ENCODE measurements around a stretch of chr5.

GRCh38 chr5:160486333-160487029 lies 64.8 kb downstream of the PTTG1 start:
- PRO-cap = no peak

DNA sequence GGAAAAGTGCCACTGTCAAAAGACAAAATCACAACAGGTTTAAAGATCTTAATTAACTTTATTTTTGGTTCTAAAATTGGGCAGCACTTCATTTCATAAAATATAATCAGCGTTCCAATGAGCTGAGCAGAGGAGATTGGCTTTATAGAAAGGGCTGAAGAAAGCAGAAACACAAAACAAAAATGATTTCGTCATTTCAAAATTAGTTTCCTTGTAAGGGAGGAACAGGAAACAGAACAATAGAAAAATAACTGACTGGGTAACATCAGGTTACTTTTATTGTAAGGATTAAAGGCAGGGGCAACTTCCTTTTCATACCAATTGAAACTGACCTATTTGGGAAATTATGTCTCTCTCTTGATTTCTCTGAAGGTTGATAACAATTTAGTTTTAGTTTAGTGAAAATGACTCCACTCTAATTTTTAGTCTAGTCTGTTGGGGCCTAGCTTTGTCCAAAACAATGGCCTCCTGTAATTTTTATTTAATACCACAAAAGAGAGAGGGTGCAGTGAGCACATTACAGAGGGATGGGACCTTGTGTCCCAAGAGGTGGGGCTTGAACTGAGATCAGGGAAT lies 157.1 kb downstream of the ATP10B start:
- PRO-cap = no peak

GRCh38 chr5:161546862-161547300 lies 356 bp upstream of the GABRB2 start:
- PRO-cap = no peak

GRCh38 chr5:163506645-163507165 lies 1.3 kb downstream of the MAT2B start:
- PRO-cap = no peak

- PRO-cap = no peak
Measured at GRCh38 chr5:163916242-163916950, 411.0 kb downstream of the MAT2B start.

DNA sequence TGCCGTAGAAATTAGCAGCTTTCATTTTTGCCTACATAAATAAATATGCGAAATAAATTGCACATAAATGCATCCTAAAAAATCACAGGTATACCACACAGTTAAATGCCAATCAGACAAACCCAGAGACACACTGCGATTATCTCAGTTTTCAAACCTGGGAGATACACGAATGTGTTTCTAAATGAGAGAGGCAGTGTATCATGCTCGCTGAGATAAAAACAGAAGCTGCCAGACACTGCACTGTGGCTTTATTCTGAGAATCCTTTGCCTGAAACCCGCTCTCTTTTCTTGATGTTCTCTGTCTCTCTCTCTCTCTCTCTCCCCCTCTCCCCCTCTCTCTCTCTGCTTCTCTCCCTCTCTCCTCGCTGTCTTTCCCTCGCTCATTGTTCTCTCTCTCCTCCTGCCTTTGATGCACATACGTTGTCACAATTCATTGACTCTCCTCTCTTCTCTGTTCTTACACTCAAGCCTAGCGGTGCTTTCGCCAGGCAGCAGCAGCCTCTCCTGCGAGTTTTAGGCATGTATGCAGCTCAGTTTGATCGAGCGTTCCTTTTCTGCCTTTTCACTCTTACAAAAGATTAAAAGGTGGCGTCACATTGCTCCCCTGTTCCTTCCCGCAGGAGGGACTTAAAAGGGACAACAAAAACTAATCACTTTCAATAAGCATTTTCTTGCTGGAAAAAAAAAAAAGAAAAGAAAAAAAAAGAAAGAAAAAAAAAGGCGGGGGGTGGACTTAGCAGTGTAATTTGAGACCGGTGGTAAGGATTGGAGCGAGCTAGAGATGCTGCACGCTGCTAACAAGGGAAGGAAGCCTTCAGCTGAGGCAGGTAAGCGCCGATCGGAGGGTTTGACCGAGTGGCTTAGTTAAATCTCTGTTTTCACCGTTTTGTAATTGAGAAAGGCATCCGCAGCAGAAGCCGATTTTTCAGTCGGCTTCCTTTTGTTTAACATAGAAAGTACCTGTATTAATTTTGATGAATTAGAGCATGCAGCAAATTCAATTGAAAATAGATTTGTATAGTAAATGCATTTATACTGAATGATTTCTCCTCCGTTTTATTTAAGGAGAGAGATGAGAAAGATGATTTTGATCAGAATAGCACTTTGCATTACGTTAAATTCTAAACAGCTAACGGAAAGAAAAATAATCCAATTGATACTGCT lies 594.8 kb downstream of the TENM2 start:
- PRO-cap = no peak

DNA sequence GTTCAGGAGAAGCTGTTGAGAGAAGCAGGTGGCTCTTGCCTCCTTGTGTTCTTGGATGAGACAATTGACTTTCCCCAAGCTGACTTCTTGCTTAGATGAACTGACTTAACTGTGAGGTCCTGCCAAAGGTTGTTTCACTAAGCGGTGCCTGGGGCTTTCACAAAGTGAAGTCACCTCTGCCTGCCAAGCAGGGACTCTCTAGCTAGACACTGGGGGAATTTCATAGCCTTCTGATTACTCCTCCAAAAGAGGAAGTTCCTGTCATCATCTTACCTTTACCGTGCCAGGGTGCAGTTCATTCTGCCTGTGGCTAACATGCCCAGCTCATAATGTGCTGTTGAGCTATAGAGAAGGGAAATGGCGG lies 472.1 kb upstream of the WWC1 start:
- PRO-cap = no peak

GRCh38 chr5:168277478-168277959 lies 13.9 kb upstream of the WWC1 start:
- PRO-cap = no peak

GRCh38 chr5:168307848-168308520 lies 16.5 kb downstream of the WWC1 start:
- PRO-cap = no peak

GRCh38 chr5:168329269-168329780 lies 37.9 kb downstream of the WWC1 start:
- PRO-cap = no peak

- PRO-cap = no peak
Measured at GRCh38 chr5:168564760-168565253, 14.4 kb downstream of the PANK3 start.

DNA sequence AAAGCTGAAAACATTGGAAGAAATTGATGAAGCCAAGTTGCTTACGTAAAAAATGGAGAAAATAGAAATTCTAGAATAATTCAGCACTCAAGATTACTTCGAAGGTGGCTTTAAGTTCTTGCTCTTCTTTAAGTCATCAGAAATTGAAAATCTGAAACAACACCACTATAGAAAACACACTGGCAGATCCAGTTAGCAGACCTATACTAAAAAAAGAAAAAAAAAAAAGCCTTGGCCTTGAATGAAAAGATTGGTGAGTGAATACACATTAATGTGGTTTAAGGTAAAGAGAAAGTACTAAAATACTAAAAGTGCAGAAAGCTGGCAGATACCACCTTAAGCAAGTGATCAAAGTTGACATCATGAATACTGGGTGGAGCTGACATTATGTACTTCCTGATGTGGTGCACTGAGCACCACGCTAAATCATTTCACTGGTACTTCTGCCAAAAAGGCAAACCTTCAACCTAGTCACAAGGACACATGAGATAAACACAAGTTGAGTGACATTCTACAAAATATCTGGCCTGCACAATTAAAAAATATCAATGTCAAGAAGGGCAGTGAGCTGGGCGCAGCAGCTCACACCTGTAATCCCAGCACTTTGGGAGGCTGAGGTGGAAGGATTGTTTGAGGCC lies 33.7 kb upstream of the PANK3 start:
- PRO-cap = no peak

DNA sequence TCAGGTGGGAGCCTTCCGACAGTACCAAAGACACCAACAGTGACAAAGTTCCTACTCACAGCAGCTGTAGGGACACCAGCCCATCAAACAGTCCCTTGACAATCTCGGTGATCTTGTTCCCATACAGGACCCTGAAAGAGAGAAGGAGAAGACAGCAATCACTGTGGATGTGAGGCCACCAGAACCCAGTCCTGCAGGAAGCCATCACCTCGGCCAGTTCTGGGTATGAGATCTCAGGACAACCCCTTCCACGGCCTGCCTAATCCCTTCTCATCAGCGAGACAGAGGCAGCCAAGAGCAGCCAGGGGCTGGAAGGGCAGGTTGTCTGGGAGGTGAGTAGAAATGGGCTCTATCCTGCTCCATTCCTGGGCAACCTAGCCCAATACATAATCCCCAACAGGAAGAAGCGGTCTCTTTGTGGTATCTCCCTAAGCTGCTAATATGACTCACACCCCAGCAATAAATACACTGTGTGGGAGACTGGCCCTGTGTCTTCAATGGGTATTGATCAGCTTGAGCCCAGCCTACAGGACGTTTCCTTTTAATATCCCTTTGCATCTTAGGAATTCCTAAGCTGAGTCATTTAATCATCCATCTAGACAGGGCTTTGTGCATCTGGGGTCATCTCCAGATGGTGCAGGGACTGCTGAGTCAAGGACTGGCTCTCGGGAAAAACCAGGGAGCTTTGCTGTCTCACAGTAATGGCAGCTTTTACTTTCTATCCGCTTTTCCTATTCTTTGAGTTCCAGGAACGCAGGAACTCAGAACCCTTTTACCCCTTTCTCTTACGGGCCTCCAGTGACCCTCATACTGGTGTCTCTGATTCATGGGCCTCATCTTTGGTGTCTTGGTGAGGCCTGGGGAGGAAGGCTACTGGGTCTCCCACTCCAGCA lies 206.9 kb upstream of the PANK3 start:
- PRO-cap = no peak

GRCh38 chr5:169593050-169593685 lies 9.6 kb downstream of the SPDL1 start:
- PRO-cap = no peak

DNA sequence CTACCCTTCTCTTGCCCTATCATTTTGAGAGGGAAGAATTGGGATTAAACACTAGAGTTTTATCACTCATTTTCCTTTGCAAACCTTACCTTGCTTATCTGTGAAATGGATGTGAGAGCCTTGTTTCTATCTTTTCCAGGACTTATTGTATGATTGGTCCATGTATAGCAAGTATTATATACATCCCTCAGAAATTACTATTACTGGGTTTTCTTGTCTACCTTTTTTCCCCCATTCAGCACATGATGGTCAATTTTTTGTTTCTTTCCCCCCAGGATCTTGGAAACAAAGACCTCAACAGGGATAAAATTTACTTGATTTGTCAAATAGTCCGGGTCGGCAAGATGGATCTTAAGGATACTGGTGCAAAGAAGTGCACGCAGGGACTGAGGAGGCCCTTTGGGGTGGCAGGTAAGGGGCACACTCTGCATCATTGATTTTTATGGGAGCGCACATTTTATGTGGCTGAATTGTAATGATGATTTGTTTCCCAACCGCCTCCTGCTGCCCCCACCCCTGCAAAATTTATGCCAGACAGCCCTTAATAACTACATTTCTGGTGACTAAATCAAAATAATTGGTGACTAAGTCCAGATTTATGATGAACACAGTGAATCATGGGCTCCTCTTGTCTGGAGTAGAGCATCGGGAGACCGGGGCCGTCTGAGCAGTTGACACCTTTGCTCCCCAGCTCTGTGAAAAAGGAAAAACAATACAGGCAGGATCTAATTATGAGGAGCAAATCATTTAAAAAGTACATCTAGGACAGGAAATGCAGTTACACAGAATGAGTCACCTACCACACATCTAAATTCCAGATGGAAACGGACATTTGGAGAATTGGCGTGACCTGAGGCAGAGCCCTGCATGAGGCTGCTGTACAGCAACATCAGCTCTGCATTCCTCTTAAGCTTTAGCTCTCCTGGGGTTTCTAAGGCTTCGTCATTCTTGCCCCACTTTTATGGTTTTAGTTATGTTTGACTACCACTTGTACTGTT lies 58.8 kb downstream of the DOCK2 start:
- PRO-cap = no peak

DNA sequence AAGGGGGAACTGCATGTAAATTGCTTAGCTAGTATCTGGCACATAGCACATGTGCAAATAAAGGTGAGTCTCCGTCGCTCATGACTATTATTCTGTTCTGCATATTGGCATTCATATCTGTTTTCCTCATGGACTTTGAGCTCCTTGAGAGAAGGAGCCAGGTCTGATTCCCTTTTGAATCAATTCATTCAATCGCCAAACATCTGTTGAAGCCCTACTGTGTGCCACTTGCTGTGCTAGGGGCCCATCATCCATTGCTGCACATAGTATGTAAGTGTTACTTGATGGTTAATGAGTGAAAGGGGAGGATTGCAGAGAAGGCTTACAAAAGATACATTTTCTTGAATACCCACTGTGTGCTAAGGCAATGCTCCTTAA lies 15.5 kb downstream of the INSYN2B start:
- PRO-cap = no peak

GRCh38 chr5:170249584-170250197 lies 16.9 kb downstream of the C5orf58 start:
- PRO-cap = no peak

GRCh38 chr5:170270525-170271287 lies 26.9 kb downstream of the LCP2 start:
- PRO-cap = no peak

- PRO-cap = no peak
Measured at GRCh38 chr5:170281575-170282049, 16.0 kb downstream of the LCP2 start.

- PRO-cap = no peak
Measured at GRCh38 chr5:170293156-170293821, 4.3 kb downstream of the LCP2 start.